Measurements from ENCODE around the gene DNMT3A.

DNA sequence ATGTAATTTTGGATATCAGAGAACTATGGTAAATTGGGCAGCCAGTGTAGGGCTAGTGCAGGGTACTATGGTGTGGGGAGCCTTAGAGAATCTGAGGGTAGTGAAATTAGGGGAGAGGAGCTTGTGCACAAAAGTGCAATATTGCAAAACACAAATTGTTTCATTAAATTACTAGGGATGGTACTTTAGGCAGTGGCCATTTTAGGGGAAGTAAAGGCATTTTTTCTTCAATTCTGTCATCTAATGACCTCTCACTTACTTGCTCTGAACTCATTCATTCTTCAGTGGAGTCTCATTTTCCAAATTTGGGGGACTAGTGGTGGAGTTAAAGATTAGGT lies 33.9 kb downstream of the NCOA1 start:
- PRO-cap: no peak

DNA sequence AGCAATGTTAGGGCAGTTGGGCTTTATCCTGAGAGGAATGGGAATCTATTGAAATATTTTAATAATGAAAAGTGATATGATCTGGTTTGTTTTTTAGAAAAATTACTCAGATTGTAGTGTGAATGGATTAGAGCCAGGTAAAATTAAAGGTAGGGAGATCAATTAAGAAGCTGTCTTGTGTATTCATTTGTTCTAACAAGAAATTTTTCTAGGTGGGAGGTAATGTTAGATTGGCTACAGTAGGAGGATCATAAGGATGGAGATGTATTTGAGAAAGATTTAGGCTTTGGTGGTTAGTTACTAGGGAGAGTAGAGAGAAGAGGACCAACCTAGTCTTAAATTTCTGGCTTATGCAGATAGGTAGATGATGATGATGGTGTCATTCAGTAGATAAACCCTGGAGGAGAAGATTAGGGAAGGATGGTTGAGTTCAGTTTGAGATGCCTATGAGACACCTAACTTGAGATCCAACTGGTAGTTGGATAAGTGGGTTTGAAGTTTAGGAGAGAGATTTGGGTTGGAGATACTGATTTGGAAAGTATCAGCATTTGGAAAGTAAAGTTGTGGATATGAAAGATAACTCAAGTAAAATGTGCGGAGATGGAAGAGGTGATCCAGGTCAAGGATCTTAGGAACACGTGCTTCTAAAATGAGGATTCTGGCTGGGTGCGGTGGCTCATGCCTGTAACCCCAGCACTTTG lies 52.9 kb downstream of the NCOA1 start:
- PRO-cap: no peak

DNA sequence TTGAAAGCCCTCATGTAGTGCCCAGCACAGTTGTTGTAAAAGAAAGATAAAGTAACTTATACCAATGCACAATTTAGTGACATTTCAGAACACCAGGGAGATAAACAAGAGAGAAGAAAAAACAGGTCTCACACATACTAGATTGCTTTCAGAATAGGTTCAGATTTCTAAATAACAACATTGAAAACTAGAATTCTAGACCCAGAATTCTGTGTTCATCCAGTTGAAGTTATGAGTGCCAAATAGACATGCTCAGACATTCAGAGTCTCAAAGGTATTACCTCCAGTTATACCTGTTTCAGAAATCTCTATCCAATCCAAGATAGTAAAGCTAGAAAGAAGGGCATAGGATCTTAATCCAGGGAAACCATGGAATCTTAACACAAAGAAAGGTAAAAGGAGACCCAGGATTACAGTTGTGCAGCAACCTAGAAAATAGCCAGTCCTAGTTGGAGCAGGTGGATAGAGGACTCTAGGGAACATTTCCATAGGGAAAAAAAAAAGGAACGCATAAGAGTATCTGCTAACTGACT lies 124.8 kb downstream of the PTRHD1 start:
- PRO-cap: no peak

DNA sequence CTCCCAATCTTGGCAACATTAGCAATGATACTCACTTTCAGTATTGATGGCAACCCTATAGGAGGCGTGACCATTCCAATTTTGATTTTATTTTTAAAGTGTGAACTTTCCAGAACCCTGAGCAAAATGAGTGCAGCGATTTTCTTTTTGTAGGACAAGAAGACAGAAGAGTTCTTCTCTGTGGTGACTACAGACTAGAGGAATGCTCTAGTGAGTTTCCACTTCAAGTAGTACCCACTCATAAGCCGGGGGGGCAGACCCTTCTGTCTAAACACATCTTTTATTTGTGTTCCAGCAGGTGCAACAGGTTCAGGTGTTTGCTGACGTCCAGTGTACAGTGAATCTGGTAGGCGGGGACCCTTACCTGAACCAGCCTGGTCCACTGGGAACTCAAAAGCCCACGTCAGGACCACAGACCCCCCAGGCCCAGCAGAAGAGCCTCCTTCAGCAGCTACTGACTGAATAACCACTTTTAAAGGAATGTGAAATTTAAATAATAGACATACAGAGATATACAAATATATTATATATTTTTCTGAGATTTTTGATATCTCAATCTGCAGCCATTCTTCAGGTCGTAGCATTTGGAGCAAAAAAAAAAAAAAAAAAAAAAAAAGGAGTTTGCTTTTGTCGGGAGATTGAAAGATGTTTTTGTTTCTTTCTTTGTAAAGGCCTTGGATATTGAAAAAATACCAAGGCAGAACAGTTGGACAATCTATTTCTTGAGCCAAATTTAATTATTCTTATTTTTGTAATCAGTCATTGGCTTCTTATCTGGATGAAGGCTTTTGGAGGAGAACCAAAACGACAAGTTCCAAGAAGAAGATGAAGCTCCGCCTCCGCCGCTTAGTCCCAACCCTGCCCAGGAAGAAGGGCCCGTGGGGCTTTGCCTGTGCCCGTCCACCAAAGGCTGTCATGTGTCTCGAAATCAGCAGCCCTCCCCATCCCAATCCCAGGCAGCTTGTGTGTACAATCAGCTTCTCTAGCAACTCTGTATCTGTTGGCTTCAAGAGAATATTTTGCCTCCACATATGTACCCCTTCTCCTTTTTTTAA lies 24.9 kb downstream of the PTRHD1 start:
- PRO-cap: no peak

DNA sequence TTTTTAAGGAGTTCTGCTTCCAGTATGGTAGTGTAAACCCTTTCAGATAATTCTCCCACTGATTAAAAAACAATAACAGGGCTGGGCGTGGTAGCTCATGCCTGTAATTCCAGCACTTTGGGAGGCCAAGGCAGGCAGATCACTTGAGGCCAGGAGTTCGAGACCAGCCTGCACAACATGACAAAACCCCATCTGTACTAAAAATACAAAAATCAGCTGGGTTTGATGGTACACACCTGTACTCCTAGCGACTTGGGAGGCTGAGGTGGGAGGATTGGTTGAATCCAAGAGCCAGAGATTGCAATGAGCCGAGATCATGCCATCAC lies 8.9 kb upstream of the DNAJC27 start:
- PRO-cap: no peak

- PRO-cap: no peak
Observed at GRCh38 chr2:25230397-25231357, 62.3 kb upstream of the POMC start.

DNA sequence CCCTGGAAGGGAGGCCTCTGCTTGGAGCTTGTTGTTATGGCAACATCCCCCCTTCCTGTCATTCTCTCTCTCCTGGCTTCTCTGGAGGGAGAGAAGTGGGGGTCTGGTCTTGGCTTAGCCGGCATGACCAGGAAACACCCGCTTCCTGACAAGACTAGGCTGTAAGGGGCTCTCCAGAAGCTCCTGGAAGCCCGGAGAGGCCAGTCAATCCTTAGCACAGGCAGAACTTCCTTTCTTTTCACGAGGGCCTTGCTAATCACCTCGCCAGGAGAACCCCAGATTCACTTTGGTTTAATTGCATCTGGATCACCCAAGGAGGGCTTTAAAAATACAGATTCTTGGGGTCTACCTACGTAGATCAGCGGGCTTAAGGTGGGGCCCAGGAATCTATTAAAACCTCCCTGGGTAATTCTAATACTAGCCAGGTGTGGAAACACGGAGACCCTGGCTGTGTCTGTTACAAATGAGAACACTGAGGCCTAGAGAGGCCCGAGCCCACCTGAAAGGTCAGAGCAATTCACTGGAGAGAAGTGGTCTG lies 84.2 kb downstream of the DNMT3A start:
- PRO-cap: no peak

DNA sequence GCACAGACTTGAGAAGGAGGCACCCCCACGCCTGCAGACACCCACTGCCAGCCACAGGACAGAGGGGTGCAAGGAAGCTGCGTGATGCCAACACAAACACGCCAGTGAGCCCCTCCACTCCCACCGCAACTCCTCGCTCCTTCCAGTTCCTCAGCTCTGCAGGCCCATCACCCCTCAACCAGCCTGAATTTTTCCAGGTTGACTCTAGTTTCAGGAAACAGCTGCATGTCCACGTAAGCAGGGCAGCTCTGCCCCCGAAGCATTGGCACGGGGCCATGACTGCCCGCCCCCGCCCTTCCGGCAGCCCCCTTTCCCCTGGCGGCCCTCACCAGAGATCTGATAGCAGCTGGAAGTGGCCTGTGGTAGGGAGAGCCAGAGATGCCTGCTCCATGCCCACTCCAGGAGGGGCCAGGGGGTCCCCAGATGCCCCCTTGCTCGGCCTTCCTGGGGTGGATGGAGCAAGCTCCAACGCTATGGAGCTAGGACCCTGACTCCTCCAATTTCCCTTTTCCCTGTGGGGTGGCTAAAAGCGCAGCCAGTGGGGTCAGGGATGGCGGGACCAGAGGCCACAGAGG lies 50.6 kb downstream of the DNMT3A start:
- PRO-cap: no peak

GRCh38 chr2:25313964-25314263 lies 27.8 kb downstream of the DNMT3A start:
- PRO-cap: no peak

DNA sequence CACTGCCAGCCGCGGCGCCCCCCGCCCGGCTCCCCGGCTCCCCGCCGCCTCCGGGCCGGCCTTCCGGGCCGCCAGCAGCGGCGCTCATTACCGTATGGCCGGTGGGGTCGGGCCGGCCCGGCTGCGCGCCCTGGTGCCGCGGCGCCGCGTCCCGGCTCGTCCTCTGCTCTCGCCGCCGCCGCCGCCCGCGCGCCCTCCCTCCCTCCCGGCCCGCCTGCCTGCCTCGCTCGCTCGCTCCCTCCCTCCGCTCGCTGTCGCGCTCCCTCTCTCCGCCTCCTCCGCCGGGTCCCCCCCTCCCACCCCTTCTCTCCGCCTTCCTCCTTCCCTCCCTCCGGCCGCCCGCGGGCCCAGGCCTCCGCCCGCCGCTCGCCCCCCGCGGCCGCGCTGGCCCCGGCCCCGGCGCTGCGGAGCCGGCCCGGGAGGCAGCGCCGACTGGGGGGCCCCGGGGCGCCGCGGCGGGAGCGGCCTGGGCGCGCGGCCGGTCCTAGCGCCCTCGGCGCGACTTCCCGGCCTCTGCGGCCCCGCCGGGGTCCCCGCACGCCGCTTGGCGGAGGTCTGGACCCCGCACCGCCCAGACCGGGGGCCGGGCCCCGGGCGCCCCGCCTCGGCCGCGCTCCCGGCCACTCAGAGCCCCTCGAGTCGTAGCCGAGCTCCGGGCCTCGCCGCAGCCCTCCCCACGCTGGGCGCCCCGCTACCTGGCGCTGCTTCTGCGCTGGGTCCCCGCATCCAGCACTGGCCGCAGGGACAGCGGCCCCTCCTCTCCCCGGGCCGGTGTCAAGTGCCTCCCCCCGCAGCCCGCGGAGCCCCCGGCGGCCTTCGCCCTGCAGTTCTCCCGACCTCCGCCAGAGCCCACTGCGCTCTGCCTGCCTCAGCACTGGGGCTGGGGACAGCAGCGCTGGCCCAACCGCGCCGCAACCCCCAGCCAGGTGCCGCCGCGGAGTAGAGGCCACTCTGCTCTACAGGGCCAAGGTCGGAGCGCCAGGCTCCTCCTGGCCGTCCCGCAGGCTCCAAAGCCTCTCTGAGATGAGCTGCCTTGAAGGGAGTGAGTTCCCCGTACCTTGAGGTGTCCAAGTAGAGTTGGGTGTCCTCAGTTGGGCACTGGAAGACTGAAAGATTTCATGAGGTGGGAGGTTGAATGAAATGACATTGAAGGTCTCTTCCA lies at the start of gene DNMT3A:
Gene DNMT3A, minus strand, starts transcription at position 191 of the 1,162 bp plus-strand sequence.
- PRO-cap: no peak

GRCh38 chr2:25376606-25377692 lies 35.2 kb upstream of the DNMT3A start:
- PRO-cap: no peak

GRCh38 chr2:25582508-25582707 lies 91.0 kb downstream of the DTNB start:
- PRO-cap: no peak

DNA sequence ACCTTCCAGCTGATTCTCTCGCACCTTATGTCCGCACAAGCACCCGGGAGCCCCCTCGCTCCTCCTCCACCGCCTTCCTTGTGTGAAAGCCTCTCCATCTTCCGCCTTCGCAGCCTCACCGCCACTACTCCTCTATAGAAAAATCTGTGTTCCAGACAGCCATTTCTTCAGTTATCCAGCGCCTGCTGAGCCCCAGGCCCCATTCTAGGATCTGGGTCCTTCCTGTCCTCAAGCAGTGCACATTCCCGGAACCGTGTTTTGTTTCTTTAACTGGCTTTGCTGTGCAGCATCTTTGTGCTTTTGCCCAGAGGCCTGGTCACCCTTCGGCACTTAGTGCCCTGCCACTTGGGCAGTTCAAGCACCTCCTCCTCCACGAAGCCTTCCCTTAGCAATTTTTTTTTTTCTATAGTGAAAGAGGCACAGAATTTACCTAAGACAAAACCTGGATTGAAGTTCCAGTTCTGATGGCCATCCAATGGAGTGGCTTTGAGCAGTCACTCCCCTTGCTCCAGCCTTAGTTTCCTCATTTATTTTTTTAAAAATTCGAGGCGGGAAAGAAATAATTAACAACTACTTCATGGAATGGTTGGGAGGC lies 911 bp upstream of the KIF3C start:
- PRO-cap: no peak

DNA sequence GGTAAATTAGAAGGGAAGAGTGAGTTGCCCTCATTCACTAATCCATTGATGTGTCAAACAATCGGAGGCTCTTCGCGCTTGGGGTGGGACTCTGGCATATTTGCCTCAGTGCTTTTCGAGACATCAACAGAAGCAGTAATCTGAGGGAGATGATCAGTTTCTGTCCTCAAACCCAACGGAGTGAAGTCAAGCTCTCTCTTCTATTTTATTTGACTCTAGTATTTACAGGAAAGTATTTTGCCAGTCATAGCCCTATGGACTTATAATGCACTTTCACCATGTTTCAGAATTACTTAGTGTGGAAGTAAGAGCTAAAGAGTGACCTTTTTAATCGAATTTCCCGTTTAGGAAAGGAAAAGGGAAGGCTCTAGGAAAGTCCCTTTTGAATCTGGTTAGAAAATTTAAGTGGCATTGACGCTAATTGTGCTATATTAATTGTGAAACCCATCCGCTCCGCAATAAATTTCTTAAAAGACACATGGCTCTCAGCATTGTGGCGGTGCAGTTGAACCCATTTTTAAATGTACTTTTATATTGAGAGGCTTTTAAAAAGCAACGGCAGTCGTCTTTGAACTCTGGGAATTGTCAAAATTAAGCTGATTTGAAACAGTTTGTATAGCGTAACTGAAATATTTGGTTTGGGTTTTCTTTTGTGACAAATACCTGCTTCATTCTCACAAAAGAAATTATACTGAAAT lies 1.5 kb downstream of the RAB10 start:
- PRO-cap: no peak

GRCh38 chr2:26072731-26073187 lies 38.9 kb downstream of the RAB10 start:
- PRO-cap: no peak

DNA sequence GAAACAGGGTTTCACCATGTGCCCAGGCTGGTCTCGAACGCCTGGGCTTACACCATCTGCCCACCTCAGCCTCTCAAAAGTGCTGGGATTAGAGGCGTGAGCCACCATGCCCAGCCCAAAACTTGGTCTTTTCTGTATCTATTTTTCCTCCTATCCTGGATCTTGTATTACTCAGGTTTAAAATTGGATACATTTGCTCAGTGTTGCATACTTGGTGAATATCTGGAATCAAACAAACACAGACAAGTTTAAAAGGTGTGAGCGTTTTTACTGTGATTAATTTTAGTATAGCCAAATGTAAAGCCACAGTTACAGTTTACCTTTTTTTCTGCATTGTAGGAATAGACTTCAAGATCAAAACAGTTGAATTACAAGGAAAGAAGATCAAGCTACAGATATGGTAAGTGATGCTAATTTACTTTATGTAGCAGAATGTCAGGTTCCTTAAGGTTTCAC lies 64.5 kb downstream of the RAB10 start:
- PRO-cap: no peak

DNA sequence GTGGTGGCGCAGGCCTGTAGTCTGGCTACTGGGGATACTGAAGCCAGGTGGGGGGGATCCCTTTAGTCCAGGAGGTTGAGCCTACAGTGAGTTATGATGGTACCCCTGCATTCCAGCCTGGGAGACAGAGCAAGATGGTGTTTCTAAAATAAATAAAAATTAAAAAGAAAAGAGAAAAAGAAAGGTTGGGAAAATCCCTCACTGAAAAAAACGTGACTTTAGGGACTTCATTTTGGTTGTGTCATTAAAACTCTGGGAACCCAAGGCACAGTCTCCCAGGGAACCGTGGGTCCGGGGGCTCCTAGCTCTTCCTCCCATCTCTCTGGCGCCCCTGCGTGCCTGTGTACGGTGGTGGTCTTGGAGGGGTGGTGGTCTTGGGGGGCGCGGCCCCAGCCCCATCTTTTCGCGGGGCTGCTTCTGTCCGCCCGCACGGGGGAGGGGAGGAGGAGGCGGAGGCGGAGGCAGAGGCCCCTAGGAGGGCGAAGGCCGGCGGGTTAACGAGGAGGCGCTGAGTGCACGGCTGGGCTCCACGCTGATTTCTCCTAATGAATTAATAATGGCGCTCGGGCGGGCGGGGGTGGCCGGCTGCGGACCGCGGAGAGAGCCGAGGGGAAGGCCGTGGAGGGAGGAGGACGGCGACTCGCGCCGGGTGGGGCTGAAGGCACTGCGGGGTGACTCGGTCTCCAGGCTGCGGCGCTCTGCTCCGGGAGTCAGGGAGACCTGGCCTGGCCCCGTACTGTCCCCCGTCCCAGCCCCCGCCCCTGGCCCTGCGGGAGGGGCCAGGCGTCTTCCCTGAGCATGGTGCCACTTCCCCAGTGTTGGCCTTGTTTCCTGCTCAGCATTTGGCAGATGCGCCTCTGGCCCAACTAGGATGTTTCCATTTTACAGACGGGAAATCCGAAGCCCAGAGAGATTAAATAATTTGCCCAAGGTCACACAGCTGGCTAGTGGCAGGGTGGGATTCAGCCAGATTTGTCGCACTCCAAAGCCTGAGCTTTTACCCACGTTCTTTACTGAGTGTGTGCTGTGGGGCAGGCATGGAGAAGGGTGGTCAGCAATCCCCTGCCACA lies 5.9 kb downstream of the GAREM2 start:
- PRO-cap: no peak

DNA sequence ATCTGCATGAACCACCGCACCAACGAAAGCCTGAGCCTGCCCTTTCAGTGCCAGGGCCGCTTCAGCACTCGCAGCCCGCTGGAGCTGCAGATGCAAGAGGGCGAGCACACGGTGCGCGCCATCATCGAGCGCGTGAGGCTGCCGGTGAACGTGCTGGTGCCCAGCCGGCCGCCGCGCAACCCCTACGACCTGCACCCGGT lies 11.5 kb downstream of the GAREM2 start:
- PRO-cap: no peak

DNA sequence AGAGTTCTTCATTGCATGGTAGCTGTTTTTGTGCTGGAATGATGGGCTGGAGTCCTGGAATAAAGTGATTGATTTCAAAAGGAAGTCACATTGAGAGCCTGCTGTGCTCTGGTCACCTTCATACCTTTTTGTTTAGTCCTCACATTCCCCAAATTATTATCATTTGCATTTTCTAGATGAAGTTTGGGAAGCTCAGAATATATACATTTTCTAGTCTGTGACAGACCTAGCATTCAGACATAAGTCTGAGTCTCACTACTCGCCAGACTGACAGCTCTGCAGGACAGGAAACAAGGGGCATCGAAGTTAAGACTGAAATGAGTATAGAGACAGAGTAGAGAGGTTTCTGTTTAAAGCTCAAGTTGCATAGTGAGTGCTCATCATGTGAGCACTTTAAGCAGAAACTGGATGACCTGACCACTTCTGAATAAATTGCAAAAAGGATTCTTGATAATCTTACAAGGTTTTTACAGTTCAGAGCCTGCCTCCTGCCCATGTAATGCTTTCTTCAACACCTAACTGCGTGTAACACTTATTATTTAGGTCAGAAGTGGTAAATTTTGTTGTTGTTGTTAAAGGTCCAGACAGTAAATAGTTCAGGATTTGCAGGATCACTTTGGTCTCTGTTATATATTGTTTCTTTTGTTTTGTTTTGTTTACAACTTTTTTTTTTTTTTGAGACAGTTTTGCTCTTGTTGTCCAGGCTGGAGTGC lies 1.1 kb downstream of the HADHB start:
- PRO-cap: no peak

DNA sequence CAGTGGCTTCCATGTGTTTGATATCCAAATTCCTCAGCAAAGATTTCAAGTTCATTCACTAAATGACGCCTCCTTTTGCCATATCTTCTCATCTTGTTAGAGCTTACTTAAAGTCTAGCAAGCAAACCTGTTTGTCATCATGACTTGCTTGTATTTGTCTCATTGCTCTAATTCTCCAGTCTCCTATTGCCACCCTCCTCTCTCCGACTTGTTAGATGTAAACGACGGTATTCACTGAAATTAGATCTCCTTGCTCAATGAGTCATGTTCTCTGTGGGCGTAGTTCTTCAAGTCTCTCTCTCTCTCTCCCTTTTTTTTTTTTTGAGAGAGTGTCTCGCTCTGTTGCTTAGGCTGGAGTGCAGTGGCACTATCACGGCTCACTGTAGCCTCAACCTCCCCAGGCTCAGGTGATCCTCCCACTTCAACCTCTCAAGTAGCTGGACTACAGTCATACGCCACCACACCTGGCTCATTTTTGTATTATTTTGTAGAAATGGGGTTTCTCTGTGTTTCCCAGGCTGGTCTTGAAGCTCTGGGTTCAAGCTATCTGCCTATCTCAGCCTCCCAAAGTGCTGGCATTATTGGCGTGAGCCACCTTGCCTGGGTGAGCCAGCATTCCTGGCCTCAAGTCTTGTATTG lies 9.0 kb upstream of the ADGRF3 start:
- PRO-cap: no peak

Measured in mesothelial cell of epicardium (in vitro differentiated cells).